Bronchus (tissue), 1 donor: Measurements from ENCODE around the gene MKS1.

DNA sequence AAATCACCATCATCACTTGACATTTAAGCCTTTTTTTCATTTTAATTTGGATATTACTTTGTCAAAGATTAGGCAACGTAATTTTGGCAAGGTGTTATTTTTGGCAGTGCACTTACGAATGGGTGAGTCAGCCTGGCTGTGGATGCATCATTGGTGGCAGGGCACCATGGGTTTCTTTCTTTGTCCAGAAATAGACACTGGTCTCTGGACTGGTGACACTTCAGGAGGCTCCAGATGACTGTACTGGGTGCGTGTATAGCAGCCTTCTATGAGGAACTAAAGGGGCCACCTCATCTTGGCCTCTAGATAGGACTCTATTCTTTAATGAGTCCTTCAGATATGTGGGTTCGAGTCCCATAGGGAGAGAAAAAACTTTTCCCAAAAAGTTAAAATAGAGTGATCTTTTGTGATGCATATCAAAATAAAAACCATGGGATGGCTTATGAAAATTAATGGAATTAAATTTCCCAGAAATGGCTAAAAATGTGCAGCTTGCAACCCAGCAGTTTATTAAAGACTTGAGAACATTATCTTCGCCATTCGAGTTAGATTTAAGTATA, 166.5 kb downstream of the MSI2 start:
- PRO-cap: no peak

GRCh38 chr17:57434736-57435435, 178.6 kb downstream of the MSI2 start:
- PRO-cap: no peak

DNA sequence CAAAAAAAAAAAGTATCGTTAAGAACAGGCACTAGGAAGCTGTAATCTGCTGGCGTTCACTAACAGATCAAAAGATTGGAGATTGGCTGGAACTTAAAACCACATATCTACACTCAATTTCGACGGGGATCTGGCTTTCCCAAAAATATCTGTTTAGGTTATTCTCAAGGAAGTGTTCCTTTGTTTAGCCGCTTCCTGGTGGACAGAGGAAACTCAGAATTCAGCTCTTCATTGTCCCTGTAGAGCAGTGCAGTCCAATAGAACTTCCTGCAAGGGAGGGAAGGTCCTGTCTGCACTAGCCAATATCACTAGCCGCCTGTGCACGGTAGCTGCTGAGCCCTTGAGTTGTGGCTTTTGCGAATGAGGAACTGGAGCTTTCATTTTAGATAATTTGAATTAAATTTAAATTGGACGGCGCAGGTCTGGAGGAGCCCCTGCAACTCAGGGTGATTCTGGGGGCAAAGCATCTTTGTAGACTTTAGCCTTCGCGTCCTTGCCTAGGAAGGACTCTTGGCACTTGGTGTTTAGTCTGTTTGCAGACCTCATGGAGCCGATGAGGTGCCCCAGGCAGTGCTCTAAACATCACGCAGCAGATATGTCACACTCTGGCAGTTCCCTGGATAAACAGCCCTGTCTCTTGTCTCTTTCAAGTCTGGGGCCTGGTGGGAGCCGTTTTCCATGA, 122.3 kb downstream of the CCDC182 start:
- PRO-cap: no peak

GRCh38 chr17:57683560-57684007, 61.5 kb downstream of the CCDC182 start:
- PRO-cap: no peak

- PRO-cap: no peak
Observed at GRCh38 chr17:57867908-57868417, 18.1 kb upstream of the MRPS23 start.

GRCh38 chr17:57874278-57875285, 24.7 kb upstream of the MRPS23 start:
- PRO-cap: no peak

- PRO-cap: no peak
Observed at GRCh38 chr17:57879490-57879859, 29.6 kb upstream of the MRPS23 start.

DNA sequence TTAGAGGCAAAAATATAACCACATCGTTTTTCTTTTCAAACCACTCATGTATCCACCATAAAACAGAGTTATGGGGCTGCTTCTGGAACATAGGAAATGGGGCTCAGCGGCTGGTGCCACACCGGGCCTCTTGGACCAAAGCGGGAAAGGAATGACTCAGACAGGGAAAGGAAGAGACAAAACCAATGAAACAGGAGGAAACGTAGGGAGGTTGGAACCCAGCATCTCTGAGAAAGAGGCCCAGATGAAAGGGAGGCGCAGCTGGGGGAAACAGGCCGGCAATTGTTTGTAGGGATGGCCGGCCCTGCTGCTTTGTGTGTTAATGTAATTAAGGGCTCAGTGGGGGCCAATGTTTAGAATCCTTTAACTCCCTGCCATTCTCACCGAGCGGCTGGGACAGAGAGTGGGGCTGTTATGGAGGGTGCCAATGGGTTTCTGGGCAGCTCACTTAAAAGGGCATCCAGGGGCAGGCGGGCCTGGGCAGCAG, 28.4 kb downstream of the CUEDC1 start:
- PRO-cap: no peak

DNA sequence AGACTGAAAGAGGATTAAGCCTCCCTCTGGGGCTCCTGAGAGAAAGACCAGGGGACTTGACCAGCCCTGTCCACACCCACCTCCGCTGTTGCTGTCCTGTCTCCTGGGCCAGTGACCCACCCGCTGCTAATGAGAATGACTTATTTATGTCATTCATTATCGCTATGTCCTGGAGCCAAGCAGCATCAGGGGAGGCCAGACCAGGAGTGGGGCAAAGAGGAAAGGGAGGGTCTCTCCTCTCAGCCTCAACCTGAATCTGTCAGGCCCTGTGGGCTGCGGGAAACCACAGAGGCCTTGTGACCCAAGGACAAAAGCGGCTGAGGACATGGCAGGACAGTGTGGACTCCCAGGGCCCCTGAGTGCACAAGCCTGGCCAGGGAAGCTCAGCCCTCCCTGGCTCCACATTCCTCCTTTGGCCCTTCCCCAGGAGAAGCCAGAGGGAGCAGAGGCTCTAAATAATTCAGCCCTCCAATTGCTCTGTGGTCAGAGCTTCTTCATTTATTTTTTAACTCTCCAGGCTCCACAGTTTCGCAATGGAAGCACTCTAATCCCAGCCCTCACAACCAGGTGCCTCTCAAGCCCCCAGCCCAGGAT, 19.2 kb downstream of the CUEDC1 start:
- PRO-cap: no peak

DNA sequence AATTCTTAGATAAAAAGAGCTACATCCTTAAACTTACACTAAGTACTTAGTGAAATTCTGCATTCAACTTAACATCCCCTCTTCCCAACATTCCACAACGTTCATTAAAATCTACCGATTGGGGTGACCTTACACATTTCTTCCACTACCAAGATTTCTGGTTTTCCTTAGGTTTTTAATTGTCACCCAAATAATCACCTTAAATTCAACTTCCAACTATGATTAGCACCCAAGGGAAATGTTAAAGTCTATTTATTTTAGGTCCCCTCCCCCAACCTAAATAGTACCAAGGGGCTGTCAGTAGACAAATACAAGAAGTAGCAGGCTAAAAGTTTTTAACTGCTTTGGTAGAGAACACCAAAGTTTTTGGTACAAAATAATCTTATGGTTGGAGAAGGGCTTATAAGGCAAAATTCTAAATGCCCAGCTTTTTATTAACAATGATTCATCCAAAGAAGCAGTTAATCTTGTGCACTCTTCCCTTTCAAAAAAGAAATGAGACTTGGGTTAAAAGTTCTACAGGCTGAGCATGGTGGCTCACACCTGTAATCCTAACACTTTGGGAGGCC, 4.8 kb downstream of the SRSF1 start:
- PRO-cap: no peak

GRCh38 chr17:58006032-58006861, 799 bp downstream of the SRSF1 start:
- PRO-cap: bidirectional peak, plus-strand start at chr17:58006674, minus-strand start at chr17:58006555

GRCh38 chr17:58084346-58084943, 1.2 kb downstream of the DYNLL2 start:
- PRO-cap: no peak

- PRO-cap: no peak
Observed at GRCh38 chr17:58086315-58086604, 3.0 kb downstream of the DYNLL2 start.

DNA sequence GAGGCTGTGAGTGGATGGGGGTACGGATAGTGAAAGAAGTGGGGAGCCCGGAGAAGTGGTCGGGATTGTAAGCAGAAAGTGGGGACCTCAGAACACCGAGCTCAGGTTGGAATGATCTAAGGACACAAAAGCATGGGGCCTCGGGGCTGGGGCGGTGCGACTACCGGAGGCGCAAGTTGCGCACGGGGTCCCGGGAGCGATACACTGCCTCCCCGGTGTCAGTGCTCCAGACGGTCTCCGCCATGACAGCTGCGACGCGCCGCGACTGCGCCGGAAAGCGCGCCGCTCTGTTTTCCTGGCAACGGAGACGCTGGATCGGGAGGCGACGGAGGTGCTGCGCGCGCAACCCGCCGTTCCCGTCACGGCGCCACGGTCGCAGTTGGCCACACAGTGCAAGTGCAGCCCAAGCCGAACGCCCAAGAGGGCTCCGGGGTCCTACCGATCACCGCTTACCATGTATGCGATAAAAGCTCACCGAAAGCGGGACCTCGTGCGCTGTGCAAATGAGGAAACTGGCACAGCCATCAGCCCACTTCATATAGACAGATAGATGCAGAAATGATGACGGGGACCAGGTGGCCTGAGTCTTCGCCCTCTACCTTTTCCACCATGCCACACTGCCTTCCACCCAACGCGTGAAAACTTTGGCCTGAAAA, at the start of gene MKS1:
MKS1 (minus strand) TSS at position 269 of the 656 bp plus-strand sequence.
- PRO-cap: bidirectional peak, plus-strand start at position 406 of the sequence, minus-strand start at position 267 of the sequence

GRCh38 chr17:58219842-58220271, 802 bp upstream of the MKS1 start:
- PRO-cap: no peak

DNA sequence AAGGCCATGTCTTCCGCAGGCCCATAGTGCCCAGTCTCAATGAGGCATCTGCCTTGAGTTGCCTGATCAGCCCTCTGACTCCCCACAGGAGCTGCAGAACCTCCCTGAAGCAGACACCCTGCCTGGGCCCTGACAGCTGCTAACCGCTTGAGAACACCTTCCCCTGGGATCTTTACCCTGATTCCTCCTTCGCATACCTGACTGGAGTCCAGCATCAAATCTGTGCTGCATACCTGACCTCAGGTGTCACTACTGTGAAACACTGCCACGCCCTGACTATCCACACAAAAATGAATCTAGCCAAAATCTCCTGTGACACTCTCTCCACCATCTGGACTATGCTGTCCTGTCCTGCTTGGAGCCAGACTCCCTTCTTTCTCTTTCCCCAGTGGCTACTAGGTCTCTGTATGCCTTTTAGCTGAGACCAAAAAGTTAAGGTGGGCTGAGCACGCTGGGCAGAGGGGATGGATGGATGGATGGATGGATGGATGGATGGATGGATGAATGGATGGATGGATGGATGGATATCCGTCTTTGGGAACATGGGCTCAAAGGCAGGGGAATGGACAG, 13.1 kb downstream of the TSPOAP1 start:
- PRO-cap: no peak

GRCh38 chr17:58317363-58317990, 11.1 kb downstream of the TSPOAP1 start:
- PRO-cap: no peak

- PRO-cap: no peak
Observed at GRCh38 chr17:58322887-58323737, 5.5 kb downstream of the TSPOAP1 start.

- PRO-cap: no peak
Observed at GRCh38 chr17:58334987-58335811, 6.6 kb upstream of the TSPOAP1 start.

DNA sequence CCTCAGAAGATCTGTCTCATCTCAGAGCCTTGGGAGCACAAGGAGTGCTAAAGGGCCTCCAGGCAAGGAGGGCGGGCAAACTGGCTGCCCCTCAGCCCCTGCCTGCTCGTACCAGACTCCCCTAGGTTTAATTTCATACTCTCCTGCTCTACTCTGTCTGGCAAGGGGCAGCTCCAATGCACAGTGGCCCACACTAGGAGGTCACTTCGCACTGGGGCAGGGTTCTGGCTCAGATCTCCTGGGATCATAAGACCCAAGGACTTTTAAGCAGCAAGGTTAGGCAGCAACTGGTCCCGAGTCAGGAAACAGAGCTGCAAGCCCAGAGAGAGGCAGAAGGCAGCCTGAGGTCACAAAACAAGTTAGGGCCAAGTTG, 7.7 kb upstream of the TSPOAP1 start:
- PRO-cap: no peak